ENCODE results near the genes TIMM29 and SWSAP1.

DNA sequence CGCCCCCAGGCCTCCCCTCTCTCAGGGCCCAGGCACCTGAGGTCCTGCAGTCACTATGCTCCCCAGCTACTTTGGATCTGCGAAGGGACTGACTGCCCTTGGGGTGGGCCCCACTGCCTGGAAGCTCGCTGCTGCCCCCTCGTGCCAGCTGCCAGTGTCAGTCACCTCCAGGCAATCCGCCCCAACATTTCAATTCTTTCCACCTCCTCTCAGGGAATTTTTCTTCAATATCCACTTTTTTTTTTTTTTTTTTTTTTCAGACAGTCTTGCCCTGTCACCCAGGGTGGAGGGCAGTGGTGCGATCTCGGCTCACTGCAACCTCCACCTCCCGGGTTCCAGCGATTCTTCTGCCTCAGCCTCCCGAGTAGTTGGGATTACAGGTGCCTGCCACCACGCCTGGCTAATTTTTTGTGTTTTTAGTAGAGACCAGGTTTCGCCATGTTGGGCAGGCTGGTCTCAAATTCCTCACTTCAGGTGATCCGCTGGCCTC lies 9.3 kb upstream of the ILF3 start:
- PRO-cap: no peak

DNA sequence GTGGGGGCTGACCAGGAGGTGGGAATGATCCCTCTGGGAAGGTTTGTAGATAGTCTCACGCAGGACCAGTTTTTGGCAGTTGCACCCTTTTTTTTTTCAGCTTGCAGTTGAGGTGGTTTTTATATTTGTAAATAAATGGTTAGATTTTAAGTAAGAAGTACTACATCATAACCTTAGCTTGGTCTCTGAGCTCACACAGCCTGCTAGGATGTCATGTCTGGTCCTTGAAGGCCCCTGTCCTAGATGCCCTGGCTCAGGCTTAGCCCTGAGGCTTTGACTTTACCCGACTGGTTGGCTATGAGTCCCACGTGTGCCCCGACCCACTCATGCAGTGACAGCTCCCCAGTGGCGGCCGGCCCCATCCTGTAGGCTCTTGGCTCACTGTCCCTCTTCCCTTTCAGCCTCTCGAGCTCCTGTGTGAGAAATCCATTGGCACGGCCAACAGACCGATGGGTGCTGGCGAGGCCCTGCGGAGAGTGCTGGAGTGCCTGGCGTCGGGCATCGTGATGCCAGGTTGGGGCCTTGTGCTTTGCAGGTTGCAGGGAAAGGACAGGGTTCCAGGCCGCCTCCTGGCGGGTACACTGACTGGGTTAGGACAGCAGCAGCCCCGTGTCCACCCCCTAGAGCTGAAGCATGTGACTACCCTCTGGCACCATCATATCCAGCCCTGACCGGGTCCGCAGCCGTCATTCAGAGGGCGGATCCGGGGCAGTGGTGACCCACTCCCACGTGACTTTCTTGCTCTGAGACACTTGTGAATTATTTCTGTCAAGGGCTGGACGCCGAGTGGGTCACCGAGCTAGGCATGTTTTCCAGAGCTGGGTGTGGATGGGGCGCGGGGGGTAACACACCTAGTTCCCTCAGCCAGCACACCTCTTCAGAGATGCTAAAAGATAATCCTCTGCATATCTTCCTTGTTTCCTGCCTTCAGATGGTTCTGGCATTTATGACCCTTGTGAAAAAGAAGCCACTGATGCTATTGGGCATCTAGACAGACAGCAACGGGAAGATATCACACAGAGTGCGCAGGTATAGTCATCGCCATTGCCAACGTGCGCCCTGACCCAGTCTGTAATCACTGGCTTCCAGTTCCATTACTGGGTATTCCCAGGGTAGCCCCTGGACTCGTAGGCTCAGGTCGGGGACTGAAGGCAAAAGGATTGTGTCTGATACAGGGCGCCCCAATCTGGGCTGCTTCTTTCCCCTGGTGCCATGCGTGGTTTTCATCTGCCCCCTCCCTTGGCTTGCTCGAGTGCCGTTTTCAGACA lies 21.4 kb upstream of the QTRT1 start:
- PRO-cap: no peak

DNA sequence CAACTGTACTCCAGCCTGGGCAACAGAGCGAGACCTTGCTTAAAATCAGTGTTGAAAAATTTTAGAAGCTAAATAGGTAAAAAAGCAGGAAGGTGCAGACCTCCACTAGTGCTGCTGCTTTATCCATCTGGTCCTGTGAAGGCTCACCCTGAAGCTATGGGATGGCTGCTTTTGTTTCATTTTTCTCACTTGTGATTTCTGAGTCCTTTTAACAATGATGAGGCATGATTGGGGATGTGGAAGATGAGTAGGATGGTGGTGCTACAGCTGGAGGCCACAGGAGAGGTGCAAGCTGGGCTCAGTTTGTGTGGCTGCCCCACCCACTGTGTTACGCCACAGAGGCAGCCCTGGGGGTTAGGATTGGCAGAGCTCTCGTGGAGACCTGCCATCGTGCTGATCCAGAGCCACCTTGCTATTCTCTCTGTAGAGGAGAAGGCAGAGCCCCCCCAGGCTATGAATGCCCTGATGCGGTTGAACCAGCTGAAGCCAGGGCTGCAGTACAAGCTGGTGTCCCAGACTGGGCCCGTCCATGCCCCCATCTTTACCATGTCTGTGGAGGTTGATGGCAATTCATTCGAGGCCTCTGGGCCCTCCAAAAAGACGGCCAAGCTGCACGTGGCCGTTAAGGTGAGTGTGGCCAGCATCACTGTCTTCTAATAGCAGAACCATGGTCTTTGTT lies 19.5 kb upstream of the QTRT1 start:
- PRO-cap: no peak

- PRO-cap: bidirectional peak, plus-strand start at chr19:10749723, minus-strand start at chr19:10749538
These were observed 31.0 kb downstream of the DNM2 start for GRCh38 chr19:10748471-10749646.

GRCh38 chr19:10763343-10764124 lies 45.7 kb downstream of the DNM2 start:
- PRO-cap: no peak

GRCh38 chr19:10797204-10798182 lies 38.5 kb downstream of the TMED1 start:
- PRO-cap: no peak

DNA sequence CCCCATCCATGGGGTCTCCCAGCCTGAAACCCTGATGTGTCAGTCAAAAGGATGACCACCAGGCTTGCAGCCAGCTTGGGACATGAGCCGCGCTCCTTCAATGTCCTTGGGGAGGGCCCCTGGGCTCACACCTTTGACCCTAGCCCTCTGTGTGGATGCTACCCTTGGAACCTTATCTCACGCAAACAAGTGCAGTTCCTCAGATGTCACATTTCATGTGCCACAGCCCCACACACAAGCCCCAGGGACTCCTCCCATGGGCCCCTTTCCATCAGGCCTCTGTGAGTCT lies 24.3 kb downstream of the TMED1 start:
- PRO-cap: no peak

- PRO-cap: no peak
These were observed 5.0 kb downstream of the TMED1 start for GRCh38 chr19:10830884-10831459.

- PRO-cap: no peak
These were observed 26.7 kb downstream of the YIPF2 start for GRCh38 chr19:10901767-10902202.

DNA sequence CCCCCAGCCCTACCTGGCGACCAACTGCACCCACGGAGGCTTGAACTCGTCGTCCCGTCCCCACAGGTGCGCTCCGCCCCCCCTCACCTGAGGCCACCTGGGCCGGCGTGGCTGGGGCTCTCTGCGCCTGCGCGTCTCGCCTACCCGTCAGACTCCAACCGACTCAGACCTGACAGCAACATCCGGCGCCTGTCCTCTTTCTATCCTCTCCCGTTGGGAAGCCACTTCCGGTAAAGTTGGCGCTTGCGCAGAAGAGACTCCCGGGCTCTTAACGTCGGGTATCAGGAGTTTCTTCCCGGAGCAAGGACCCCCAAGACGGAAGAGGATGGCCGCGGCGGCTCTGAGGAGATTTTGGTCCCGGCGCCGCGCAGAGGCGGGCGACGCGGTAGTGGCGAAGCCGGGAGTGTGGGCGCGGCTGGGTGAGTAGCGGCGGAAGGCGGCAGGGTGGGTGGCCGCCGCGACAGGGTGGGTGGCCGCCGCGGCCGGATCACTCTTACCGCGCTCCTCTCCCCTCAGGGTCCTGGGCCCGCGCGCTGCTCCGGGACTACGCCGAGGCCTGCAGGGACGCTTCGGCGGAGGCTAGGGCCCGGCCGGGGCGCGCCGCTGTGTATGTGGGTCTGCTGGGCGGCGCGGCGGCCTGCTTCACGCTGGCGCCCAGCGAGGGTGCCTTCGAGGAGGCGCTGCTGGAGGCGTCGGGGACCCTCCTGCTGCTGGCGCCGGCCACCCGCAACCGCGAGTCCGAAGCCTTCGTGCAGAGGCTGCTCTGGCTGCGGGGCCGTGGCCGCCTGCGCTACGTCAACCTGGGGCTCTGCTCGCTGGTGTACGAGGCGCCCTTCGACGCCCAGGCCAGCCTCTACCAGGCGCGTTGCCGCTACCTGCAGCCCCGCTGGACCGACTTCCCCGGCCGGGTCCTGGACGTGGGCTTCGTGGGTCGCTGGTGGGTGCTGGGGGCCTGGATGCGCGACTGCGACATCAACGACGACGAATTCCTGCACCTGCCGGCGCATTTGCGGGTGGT lies at the start of gene TIMM29:
TIMM29 (plus strand) TSS at position 314 of the 1,018 bp plus-strand sequence.
- PRO-cap: bidirectional peak, plus-strand start at position 313 of the sequence, minus-strand start at position 89 of the sequence

- PRO-cap: no peak
These were observed 9.4 kb upstream of the SPC24 start for GRCh38 chr19:11164613-11165733.

DNA sequence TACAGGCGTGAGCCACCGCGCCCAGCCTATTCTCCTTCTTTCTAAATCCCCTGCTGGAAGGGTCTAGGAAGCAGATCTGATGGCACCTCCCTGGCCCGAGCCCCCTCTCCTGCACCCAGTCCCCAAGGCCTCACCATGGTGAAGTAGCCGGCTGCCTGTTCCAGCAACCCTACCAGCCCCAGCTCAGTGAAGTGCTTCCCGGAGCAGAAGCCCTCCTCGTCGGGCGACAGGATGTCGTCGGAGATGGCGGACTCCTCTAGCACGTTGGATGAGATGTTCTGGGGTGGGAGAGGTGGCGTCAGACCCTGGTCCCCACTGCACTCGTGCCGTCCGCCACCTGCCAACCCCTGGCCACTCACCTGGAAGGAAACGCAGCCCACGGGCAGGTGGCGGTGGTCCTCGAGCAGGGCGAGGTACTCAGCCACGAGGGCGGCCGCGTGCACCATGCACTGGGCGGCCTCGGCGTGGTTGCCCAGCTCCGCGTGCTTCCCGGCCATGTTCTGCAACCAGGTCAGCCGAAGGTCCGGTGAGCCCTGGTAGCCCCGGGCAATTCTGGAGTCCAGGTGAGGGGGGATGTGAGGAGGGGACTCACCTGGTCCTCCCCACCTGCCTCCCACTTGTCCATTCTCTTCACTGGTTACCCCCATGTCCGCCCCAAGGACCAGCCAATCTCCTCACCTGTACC lies 11.3 kb upstream of the KANK2 start:
- PRO-cap: no peak

DNA sequence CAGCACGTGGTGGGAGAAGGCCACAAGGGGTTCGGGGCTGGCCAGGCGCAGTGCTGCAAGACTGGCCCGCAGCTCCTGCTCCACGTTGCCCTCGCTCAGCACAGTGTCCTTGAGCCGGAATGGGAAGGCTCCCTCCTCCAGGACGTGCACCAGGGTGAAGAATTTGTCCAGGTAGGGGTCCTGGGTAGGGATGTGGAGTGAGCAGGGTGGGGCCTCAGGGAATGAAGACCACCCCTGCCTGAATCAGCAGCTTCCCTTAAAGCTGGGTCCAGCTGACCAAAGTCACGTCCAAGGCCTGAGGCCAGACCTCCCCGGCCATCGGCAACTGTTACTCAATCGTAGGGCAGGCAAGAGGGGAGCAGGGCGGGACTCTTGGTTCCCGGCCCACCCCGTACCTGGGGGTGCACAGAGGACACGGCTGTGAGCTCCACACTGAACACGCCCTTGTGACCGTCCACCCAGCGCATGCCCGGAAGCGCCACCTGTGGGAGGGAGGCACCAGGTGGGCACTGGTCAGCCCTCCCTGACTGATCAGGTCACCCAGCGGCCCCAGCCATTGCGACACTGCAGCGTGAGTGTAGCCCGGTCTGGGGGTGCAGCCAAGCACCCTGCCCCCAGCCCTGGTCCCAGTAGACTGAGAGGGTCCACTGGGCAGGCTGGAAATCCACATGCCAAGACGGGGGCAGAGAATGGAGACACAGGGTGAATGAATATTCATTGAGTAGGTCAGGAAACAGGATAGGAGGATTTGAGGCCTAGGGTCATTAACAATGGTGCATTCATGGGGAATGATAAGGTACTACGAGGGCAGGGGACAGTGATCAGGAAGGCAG lies 2.8 kb upstream of the ANGPTL8 start:
- PRO-cap: no peak

DNA sequence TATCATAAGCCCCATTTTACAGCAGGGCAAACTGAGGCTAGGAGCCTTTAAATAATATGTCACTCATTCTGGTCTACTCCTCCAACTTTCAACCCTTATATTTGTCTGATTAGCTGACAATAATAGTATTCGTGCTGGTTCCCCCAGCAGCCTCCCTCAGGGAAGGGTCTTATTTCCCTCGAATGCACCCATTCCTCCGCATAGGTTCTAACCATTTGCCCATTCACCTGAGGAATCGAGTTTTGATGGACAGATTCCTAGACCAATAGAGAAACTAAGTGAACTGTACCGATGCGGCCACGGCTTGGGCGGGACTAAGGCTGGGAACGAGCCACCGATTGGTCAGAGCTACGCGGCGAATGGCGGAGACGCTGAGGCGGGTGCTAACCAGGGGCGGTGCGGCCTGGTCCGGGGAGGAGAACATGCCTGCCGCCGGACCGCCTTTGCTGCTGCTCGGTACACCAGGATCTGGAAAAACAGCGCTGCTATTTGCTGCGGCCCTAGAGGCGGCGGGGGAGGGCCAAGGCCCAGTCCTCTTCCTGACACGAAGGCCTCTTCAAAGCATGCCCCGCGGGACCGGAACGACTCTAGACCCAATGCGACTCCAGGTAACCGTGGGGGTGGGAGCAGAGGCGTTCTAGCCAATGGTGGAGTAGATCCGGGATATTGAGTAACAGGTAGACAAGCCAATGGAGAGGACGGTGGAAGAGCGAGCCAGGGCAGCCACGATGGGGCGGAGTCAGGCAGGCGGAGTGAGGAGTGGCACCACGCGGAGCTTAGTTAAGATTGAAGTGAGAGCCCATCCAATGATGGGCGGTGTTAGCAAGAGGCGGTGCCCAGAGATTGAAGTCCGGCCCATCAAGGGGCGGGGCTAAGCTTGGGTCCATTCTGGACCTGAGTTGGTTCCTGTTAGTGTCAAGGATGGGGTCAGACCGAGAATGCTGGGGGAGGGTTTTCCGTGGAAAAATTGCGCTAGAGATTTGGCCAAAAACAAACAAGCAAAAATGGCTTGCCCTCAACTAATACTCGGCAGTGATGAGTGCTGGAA lies at the start of gene SWSAP1:
SWSAP1 (plus strand) TSS at position 345 of the 1,048 bp plus-strand sequence.
- PRO-cap: bidirectional peak, plus-strand start at position 390 of the sequence, minus-strand start at position 237 of the sequence; bidirectional peak, plus-strand start at position 912 of the sequence, minus-strand start at position 580 of the sequence

DNA sequence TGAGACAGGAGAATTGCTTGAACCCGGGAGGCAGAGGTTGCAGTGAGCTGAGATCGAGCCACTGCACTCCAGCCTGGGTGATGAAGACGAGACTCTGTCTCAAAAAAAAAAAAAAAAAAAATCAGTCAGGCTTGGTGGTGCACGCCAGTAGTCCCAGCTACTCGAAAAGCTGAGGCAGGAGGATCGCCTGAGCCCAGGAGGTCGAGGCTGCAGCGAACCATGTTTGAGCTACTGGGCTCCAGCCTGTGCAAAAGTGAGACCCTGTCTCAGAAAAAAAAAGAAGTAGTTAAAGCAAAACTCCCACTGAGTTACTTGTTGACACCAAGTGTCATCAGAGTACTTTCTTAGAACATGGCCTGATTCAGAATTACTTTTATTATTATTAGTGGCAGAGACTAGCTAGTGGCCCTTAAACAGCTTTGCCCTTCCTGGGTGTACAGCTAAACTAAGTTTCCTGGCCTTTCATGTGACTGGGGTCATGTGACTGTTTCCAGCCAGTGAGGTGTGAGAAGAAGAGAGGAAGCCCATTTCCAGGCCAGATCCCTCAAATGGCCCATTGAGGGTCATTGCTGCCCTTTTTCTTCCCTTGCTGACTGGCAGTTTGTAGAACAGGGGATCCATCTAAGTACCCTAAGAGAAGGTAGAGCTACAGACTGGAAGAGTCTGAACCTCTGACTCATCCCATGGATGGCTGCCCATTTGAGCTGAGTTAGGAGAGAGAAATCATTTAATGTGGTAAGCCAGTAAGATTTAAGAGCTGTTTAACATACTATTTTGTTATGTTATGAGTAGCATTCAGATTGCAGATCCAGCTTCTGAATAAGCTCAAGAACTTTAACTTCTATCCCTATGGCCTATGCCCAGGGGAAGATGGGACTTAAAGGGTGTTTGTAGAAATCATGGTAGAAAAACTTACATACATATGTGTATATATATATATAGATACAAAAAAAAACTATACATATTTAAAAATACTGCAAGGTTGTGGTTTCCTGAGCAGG lies 2.7 kb downstream of the SWSAP1 start:
- PRO-cap: no peak

DNA sequence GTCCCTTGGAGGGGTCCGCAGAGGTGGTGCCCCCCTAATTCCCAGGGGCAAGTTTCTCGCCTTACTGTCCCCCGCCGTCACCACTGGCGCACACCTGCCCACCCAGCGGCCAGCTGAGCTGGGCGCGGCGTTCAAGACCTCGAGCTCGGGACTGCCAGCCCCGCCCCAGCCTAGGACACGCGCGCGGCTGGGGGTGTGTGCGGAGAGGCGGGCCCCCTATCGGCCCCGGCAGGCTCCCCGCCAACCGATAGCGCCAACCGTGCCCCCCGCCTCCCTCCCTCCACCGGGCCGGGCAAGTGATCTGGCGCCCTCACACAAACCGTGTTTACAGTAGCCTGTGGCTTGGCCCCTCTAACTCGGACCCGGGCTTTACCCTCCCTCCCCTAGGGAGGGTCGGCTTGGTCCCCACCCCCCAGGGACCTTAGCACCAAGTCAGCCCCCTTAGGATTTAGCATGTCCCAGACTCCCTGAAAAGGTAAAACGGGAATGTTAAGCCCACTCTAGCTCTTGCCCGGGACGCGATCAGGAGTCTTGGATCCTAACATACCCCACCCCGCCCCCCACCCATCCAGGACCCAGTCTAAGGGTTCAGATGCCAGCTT lies 647 bp downstream of the EPOR start:
- PRO-cap: no peak

DNA sequence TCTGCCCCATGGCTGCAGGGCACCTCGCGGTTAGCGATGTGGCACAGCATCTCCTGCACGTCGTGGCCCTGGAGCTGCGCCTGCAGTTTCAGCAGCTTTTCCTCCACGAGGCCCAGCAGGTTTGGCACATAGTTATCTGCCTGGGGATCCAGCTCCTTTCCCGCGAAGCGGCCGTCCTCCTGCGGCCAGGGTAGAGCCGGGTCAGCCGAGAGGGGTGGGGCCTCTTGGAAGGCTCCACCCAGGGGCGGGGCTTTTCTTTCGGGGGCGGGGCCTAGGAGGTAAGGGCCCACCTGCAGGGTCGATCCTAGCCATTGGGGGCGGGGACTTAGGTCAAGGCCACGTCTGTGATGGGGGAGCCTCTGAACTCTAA lies 2.5 kb upstream of the RGL3 start:
- PRO-cap: no peak

GRCh38 chr19:11696812-11697099 lies 42.0 kb downstream of the ZNF823 start:
- PRO-cap: no peak

DNA sequence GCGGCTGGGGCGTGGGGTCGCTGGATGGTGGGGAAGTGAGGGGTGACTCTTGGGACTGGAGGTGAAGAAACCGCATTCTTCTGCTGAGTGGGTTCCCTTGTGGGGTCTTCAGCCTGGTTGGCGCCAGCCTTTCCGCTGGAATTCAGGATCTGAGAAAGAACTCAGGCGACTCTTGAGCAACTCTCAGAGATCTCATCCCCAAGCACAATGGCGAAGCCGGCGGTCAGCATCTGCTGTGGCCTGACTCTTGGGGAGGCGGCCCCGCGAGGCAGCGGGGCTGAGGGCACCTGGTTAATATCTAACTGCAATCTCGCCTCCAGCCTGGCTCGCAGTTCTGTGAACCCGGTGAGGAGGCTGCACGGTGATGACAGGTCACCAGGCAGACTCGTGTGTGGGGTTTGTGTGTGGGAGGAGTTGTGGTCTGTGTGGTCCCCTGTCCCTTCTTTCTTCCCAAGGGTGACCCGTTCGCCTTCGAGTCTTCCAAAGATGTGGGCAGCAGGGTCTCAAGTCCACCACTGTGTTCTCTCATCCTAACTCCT lies 886 bp downstream of the ZNF441 start:
- PRO-cap: bidirectional peak, plus-strand start at position 331 of the sequence, minus-strand start at position 209 of the sequence

DNA sequence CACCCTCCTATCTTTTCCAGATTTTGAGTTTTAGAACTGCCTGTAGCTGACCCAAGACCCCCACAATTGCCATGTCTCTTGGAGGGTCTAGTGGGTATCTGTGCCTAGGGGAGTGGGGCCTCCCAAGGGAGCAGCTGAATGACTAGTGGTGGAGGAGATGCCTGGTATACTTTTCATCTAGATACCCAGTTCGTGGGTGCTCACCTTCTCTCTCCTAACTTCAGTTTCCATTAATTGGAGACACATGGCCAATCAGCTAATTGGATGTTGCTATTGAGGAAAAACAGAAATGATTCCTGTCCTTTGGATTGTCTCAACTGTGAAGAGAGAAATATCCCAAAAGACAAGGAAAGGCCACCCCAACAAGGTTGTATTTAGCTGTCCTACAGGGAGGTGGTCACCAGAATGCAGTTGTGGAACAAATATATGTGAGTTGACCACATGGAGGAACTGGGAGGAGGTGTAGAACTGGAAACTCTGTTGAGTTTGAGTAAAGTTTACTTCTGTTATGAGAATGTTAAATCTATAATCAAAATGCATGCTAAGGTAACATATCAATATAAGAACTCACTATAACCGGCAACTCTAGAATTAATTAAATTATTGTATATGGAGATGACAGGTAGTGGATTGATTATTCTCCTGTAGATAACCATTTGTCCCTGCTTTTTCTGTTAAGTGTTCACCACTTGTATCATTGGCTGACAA lies 5.2 kb downstream of the ZNF700 start:
- PRO-cap: no peak